Hair follicle dermal papilla cell (primary cell): ENCODE results near the genes FBXO48 and GKN2.

- CAGE, long polyA plus RNA: no peak
These were observed 1.0 kb downstream of the CNRIP1 start for GRCh38 chr2:68318512-68319301.

- CAGE, long polyA plus RNA: no peak
These were observed 1.1 kb downstream of the PLEK start for GRCh38 chr2:68366046-68366699.

- CAGE, long polyA plus RNA: no peak
These were observed 30.8 kb downstream of the PLEK start for GRCh38 chr2:68395734-68396448.

DNA sequence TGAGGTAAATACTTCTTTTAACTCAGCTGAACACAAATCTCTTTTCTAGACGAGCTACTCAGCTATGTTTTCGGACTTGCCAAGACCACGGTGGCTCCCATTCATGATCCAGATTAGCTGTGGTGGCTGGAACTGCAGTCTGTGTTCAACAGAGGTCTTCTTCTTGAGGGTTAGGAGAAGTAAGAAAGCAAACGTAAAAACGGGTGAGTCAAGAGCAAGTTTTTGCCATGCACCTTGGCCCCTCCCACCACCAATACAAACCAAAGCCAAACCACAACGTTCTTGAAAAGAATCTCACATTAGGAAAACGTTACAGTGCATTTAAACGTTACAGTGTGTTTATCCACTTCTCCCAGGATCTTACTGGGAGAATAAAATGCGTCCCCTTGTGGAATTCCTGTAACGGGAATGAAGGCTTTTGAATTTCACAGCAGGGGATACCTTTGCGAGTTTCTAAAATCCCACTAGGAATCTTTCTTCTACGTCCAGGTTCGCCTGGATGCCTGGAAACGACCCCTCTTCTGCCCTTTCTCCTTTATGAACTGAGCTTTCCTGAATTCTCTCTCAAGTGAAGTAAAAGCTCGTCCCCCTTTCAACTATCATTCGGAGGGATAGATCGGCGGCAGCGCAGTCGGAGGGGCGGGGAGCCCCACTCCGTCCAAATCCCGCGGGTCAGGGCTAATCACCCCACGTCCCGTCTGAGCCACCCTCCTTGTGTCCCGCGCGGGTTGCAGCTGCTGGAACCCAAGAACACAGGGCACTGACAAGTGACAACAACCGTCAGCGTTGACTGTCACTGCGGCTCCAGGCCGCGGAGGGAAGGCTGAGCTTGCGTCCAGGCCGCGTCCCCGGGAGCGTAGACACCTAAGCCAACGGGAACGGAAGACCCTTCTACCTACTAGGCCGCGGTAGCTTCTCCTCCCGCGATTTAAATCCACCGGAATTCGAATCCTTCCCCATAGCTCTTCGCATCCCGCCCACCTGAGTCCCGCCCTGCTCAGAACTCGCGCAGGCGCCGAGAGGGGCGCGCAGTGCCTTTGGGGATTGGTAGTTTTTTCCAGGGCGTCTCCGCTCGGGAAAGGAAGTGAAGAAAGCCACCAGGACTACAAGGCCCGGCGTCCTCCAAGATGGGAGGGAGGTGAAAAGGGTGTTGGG is at the start of gene FBXO48:
TSS of gene FBXO48 (minus strand) at position 983 of the 1,155 bp plus-strand sequence.
- CAGE, long polyA plus RNA: no peak

GRCh38 chr2:68577332-68578023 is 65.9 kb upstream of the PROKR1 start:
- CAGE, long polyA plus RNA: no peak

DNA sequence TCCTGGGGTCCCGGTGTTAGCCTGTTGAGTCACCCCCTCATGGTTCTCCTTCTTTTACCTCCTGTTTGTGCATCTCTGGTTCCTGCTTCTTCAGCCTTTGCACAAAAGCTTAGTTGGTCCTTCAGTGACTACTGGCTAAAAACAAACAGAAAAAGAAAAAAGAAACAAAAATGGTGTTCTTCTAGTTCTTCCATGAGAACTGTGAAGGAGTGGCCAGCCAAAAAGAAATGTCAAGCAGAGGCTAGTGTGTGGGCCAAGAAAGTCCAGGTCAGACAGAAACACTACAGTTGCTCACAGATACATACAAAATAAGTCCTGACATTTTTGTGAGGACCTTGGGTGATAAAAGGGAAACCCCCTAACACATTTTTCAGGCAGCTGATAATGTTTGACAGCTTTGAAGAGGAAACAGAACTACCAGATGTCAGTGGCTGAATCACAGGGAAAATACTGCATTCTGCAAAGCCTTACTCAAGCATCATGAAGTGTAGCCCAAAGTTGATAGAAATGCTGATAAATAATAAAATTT is 28.0 kb downstream of the ARHGAP25 start:
- CAGE, long polyA plus RNA: no peak

DNA sequence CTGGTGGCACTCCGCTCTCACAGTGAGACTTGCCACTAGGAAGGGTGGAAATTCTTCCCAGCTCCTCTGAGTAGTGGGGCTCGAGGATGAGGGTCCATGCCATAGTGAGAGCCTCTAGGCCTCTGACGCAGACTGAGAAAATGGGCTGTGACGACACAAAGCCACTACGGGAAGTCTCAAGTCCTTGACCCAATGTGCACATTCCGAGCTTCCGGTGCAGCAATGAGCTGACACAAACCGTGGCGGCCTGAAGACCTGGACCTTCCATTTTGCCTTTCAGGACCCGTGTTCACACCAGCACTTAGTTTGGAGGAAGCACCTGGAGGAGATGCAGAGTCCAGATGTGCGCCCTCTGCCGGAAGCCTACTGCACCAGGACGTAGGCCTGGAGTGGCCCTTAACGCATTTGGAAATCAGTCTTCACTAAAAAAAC is 34.1 kb downstream of the BMP10 start:
- CAGE, long polyA plus RNA: no peak

DNA sequence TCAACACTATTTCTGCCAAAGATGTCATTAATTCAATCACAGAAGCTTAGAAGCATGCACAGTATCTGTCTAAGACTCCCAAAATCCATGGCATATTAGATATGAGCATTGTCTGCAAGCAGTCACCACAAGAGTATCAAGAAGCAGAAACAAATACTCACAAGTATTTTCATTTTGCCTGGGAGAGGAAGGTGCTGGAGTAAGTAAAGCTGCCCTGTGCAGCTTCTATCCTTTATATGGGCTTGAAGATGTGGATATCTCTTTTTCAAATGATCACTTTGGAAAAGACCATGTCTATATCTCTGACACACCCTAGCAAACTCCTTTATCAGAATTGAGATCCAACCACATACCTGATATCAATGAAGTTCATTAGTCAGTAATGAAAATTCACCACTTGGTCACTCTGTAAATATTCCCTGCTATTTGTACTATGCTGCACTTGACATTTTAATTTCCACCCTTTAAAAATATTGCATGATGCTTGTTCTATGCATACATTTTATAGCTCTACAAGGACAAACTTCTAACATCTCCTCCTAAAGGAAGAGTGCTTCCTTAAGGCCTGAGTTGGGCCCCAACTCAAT is at the start of gene GKN2:
TSS of gene GKN2 (minus strand) at position 205 of the 587 bp plus-strand sequence.
- CAGE, long polyA plus RNA: no peak

GRCh38 chr2:68992744-68993086 is 18.3 kb downstream of the GKN1 start:
- CAGE, long polyA plus RNA: no peak

DNA sequence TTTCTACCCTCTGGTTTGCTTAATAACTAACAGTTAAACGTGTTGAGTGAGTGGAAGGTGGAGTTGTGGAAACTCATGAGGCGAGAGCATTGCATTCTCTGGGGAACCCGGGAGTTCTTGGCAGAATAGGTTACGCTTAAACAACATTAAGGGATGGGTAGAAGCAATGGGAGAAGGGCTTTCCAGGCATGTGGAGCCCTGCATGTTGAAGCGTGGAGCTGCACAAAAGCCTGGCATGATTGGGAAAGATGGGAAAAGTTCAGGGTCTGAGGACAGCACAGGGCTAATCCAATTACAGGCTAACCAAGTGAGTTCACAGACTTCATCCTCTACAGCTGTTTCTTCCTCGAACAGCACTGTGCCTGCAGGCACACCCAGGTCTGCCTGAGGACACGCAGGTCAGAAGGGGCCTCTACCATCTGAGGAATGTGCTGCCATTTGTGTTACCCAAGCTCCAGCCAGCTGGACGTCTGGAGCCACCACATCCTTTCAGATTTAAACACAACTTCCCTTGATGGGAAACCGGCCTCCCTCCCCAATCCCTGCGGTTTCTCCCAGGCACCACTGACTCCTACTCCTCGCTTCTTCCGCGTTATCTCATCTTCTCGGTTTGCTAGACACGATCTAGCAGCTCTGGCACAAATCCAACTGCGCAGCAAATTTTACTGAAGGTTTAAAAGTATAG is 164.2 kb downstream of the ANTXR1 start:
- CAGE, long polyA plus RNA: no peak

DNA sequence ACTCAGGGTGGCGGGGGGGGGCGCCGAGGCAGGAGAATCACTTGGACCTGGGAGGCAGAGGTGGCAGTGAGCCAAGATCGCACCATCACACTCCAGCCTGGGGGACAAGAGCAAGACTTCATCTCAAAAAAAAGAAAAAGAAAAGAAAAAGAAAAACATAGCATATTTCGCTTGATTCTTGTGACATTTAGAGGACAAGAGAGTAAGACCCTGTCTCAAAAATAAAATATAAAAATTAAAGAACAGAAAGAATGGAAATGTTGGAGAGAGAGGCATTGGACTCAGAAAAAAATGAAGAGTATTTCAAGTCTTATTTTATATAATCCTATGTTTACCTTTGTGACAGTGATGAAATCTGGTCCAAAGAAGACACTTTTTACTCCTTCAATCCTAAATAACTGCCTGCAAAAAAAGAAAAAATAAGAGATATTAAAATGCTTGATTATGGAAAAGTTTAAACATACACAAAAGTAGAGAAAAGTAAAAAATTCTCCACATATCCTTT is 18.0 kb downstream of the NFU1 start:
- CAGE, long polyA plus RNA: no peak

- CAGE, long polyA plus RNA: no peak
These were observed 2.0 kb upstream of the NFU1 start for GRCh38 chr2:69439286-69439679.

GRCh38 chr2:69464260-69465033 is 27.2 kb upstream of the NFU1 start:
- CAGE, long polyA plus RNA: no peak

DNA sequence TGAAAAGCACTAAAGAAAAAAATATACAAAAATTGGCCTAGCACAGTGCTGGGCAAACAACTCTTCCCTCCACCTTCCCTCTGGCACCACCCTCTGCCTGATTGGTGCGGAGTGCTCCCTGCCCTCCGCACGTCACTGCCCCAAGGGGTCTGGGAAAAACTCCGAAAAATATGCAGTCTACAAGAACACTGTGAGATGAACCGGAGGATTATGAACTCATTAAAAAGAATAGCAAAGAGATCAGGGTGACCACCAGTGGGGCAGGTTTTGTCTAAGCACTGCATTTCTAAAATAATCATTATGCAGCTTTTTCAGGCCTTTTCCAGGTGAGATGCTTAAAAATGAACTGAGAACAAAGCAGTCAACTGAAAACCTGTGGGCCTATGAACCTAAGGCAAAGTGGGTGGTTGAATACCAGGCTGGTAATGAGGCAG is 57.6 kb downstream of the AAK1 start:
- CAGE, long polyA plus RNA: no peak

- CAGE, long polyA plus RNA: no peak
These were observed 2.4 kb upstream of the AAK1 start for GRCh38 chr2:69645827-69646388.

GRCh38 chr2:69693308-69694086 is 48.4 kb upstream of the ANXA4 start:
- CAGE, long polyA plus RNA: no peak

- CAGE, long polyA plus RNA: no peak
These were observed 47.7 kb upstream of the ANXA4 start for GRCh38 chr2:69694087-69694875.

GRCh38 chr2:69740641-69740956 is 1.3 kb upstream of the ANXA4 start:
- CAGE, long polyA plus RNA: no peak

DNA sequence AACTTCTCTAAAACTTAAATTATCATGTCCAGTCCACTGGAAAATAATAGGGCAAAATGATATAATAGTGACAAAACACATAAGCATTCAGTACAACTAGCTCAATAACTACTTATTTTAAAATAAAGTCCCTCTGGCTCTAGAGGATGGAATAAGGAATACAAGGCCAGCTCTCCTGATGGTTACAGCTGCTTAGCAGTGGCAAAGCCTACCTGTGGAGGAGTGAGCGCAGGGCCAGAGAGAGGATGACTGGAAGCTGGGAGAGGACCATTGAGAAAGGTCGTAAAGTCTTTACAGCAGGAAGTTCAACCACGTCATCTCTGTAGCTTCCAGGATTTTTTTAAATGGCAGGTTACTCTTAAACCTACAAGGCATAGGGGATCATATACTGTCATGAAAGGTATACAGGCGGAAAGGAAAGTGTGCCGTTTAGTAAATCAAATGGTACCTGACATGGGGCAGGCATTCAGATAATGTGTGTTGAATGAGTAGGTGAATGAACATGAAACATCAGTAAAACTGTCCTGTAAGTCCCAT is 26.3 kb downstream of the ANXA4 start:
- CAGE, long polyA plus RNA: no peak

GRCh38 chr2:69790188-69790822 is 39.2 kb upstream of the GMCL1 start:
- CAGE, long polyA plus RNA: no peak